Umbilical cord (tissue), 2 donors: ENCODE data around the gene GALM.

- RAMPAGE, long total RNA, result no peak
Measured at GRCh38 chr2:37390267-37391020, 46.0 kb downstream of the QPCT start.

DNA sequence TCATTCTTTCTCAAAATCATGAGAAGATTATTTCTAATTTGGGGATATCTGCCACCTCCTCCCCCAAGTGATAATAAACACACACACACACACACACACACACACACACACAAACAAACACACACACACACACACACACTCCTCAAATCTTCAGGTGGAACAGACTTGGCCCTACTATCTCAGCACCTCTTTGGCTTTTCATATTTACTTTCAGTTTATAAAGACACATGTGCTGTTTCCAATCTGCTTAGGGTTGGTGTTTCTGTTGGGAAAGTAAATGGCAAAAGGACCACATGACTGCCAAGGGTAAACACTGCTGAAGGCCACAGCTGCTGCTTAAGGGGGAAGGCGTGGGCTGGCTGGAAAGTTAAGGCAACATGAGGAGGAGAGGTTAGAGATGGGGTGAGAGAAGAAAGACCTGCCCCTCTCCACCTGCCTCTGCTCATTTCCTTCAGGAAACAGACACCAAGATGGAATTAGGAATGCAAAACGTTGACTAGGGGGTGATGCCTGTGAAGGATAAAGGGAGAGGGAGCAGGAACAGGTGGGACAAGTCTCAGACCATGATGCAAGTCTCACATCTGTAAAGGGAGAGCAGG lies 86.2 kb downstream of the CDC42EP3 start:
- RAMPAGE, long total RNA, result no peak

GRCh38 chr2:37670305-37671290 lies 844 bp downstream of the CDC42EP3 start:
- RAMPAGE, long total RNA, result no peak

DNA sequence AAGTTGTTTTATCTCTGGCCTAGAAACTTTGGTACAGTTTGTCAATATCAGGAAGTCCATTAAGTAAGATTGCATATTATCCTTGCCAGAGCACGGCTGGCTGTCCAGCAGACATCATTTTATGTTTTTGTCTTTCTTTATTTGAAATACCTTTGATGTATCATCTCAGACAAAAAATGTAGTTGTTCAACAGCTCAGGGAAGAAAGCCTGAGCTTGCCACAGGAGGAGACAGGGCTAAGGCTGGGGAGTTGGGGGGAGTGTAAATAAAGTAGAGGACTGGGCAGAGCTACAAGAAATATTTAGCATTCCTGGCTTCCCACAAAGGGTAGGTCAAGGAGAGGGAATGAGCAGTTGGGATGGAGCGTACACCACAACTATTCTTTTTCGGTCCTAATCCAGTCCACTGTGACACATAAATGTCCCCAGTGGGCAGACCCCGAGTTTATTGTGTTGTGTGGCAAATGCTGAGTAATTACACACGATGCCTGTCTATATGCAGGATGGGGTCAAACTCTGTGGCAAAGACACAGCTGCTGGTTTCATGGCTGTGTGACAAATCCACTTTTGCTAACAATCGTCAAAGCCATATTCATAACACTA lies 97.0 kb upstream of the CDC42EP3 start:
- RAMPAGE, long total RNA, result no peak

DNA sequence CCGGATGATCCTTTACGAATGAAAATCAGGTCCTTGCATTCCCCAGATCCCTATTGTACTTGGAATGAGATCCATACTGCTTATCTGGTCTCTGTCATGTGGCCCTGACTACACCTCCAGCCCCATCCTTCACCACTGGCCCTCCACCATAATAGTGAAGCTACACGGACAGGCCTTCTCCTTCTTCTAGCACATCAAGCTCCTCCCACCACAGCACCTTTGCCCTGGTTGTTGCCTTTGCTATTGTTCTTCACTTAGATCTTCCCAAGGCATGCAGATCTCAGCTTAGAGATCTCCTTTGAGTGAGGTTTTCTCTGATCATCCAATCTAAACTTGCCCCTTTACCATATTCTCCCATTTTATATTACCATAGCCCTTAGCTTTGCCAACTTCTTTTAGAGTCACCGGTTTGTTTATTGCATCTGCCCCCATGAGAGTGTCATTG lies 20.0 kb upstream of the RMDN2 start:
- RAMPAGE, long total RNA, result no peak

GRCh38 chr2:37918899-37919106 lies 6.3 kb upstream of the RMDN2 start:
- RAMPAGE, long total RNA, result no peak

GRCh38 chr2:38085074-38085906 lies 9.3 kb upstream of the CYP1B1 start:
- RAMPAGE, long total RNA, result no peak

GRCh38 chr2:38091717-38092817 lies 16.1 kb upstream of the CYP1B1 start:
- RAMPAGE, long total RNA, result no peak

DNA sequence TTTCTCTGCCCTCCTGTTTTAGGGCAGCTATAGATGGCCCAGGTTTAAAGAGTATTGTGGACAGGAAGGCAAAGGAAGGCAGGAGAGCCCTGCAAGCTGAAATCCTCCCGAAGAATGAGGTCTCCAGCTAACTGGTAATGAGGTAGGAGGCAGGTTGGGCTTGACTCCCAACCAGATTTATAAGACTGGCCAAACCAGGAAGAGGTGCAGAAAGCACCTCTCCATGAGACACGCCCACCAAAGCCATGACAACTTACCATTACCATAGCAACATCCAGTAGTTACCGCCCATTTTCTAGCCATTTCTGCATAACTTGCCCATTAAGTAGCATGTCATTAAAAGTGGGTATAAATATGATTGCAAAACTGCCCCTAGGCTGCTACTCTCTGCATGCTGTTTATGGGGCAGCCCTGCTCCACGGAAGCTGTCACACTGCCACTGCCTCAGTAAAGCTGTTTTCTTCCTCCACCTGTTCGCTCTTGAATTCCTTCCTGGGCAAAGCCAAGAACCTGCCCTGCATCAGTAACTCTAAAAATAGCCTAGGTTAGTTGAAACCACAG lies 132.0 kb downstream of the ATL2 start:
- RAMPAGE, long total RNA, result no peak

GRCh38 chr2:38508674-38508969 lies 94.1 kb downstream of the HNRNPLL start:
- RAMPAGE, long total RNA, result no peak

GRCh38 chr2:38535821-38536464 lies 66.8 kb downstream of the HNRNPLL start:
- RAMPAGE, long total RNA, result no peak

DNA sequence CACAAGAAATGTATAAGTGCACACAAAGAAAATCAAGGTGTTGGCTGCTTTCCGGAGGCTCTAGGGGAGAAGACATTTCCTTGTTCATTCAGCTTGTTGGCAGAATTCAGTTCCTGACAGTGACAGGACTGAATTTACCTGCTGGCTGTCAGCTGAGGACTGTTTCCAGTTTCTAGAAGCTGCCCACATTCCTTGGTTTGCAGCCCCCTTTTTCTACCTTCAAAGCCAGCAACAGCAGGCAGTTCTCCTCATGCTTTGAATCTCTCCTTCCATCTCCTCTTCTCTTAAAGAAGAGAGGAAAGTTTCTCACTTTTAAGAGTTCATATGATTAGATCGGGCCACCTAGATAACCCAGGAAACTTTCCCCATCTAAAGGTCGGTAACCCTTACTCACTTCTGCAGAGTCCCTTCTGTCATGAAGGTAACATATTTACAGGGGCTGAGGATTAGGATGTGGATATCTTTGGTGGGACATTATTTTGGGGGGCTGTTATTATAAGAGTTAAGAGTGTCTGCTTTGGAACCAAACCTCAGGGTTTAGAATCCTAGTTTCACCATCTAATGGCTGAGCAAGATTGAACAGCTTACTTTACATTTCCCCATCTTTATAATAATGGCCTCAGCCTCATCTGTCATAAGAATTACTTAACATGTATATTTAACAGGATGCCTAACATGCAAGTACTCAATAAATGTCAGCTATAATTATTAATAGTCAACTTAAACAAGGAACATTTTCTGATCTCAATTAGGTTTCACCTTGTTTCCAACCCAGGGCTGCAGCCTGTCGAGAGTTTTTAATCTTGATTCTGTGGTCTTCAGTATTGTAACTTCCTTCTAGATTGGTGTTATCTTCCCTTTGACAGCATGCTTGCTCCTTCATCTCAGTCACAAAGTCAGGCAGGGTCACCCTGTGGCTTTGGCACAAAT lies 50.9 kb downstream of the HNRNPLL start:
- RAMPAGE, long total RNA, result no peak

DNA sequence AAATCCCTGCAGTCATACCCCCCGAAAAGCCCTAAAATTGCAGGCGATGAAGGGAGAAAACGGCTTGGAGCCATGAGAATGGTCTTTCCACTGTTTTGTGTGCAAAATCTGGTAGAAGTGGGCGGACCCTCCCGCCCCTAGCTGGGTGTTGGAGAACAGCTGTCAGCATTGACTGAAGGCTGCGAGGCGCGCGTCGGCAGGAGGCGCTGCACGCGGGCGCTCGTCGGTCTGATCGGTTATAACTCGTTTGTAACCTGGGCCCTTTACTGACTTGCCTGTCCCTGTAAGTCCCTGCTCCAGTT lies 640 bp upstream of the HNRNPLL start:
- RAMPAGE, long total RNA, result no peak

DNA sequence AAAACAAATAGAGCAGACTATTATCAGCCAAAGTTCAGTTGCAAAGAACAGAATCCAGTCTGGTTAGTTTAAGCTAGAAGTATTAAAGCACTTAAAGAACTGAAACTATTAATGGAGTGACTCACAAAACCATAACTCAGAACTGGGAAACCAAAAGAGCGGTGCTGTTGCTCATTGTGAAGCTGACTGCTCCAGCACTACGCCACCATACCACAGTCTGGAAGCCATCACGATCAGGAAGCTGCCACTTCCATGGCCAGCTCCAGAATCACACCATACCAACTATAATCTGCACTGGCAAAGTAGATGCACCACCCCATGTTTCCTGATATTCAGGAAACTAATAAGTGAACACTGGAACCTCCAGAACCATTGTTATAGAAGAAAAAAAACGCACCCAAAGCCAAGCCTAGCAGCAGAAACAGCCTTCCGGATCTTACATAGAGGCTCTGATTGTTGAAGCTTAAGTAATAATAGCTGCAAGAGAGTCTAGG lies 8.7 kb upstream of the HNRNPLL start:
- RAMPAGE, long total RNA, result no peak

DNA sequence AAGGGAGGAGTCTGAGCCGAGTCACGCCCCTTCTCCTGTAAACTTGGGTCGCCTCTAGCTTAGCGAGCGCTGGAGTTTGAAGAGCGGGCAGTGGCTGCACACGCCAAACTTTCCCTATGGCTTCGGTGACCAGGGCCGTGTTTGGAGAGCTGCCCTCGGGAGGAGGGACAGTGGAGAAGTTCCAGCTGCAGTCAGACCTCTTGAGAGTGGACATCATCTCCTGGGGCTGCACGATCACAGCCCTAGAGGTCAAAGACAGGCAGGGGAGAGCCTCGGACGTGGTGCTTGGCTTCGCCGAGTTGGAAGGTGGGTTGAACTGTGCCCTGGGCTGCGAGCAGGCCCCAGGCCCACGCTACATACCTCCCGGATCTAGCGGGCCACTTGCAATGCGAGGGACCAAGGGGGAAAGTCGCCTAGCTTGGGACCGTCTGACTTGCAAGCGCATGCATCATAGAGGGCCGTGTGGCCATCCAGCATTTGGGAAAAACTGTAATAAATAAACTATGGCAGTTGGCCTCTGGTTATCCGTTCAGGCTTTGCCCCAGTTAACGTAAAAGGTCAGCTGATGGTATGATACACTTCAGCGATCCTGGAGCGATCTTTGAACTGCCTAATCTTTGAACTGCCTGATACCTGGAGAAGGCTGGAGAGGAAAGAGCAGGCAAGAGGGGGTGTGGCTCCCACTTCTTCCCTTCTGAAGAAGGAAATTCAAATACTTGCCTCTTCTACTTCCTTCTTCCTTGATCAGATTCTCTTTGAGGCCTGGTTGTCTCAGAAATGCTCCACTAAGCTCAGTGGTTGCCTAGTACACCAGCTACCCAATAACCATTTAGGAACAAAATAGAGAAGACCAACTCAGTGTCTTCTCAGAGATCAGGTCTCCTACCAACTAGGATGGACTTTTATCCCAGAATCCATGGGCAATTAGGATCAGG lies at the start of gene GALM:
GALM (plus strand) TSS at position 69 of the 935 bp plus-strand sequence.
- RAMPAGE, long total RNA, result no peak

DNA sequence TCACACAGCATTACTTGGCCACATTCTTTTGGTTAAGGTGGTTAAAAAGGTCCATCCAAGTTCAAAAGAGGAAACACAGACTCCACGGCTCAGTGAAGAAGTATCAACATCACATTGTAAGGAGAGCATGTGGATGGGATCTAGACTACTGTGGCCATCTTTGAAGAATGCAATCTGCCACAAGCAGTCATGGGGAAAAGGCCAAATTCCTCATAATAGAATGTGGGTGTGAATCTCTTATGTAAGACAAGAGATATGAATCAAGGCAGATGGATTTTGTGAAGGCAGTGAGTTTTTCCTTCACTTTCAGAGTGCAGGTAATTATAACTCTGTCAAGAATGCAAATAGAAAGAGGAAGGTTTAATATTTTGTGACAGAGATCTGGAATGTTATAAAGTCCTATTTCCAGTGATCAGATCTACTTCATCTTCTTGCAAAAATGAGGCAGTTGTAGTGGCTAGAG lies 30.2 kb downstream of the SRSF7 start:
- RAMPAGE, long total RNA, result no peak

- RAMPAGE, long total RNA, result no peak
Measured at GRCh38 chr2:38752119-38752488, 943 bp upstream of the SRSF7 start.

- RAMPAGE, long total RNA, result no peak
Measured at GRCh38 chr2:39018429-39019175, 102.2 kb downstream of the SOS1 start.

DNA sequence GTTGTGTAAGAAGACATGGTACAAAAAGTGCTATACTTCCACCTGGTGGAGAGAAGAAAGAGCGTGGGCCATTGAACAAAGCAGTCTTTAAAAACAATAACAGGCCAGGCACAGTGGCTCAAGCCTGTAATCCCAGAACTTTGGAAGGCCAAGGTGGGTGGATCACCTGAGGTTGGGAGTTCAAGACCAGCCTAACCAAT lies 109.0 kb upstream of the SOS1 start:
- RAMPAGE, long total RNA, result no peak

- RAMPAGE, long total RNA, result no peak
Measured at GRCh38 chr2:39335472-39336024, 101.5 kb downstream of the MAP4K3 start.